ENCODE results near the genes LILRA4, CDC42EP5, RDH13 and C19orf85.

GRCh38 chr19:54338855-54339440 is at the start of gene LILRA4:
Gene LILRA4 (minus strand): TSS chr19:54339162.
- RRBS, 2 experiments: no CpG with 5 or more reads among the region's 13 CpGs
CAGE:
- cytosol, long polyA minus RNA: no peak
- cytosol, long polyA plus RNA: no peak
- long polyA plus RNA: no peak
- nucleus, long polyA minus RNA: no peak
- nucleus, long polyA plus RNA: no peak

DNA sequence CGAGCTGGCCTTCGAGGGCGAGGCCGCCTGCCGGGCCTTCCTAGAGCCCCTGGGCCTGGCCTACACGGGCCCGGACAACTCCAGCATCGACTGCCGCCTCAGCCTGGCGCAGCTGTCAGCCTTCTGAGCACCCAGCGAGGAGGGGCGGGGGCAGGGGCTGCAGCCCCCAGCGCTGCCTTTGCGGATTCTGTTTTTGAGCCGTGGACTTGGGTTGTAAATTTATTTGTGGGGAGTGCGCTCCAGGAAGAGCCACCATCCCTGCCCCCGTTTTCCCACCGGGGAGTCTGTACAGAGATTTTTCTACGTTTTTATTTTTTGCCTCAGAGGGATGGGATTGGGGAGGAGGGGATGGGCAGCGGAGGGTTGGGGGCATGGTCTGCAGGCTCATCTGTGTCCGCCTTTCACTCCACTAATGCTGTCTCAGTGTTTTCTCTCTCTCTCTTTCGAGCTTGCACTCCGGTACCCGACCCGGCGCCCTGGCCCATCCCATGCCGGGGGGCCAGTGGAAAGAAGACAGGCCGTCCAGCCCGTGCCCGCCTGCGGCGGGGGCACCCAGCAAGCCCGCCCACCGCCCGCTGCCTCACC is 2.7 kb downstream of the LENG9 start:
- RRBS, 2 experiments: 75 to 99% methylated on average over 1 to 3 of the region's 35 CpGs
CAGE:
- cytosol, long polyA minus RNA: no peak
- cytosol, long polyA plus RNA: no peak
- long polyA plus RNA: no peak
- nucleus, long polyA minus RNA: no peak
- nucleus, long polyA plus RNA: no peak

DNA sequence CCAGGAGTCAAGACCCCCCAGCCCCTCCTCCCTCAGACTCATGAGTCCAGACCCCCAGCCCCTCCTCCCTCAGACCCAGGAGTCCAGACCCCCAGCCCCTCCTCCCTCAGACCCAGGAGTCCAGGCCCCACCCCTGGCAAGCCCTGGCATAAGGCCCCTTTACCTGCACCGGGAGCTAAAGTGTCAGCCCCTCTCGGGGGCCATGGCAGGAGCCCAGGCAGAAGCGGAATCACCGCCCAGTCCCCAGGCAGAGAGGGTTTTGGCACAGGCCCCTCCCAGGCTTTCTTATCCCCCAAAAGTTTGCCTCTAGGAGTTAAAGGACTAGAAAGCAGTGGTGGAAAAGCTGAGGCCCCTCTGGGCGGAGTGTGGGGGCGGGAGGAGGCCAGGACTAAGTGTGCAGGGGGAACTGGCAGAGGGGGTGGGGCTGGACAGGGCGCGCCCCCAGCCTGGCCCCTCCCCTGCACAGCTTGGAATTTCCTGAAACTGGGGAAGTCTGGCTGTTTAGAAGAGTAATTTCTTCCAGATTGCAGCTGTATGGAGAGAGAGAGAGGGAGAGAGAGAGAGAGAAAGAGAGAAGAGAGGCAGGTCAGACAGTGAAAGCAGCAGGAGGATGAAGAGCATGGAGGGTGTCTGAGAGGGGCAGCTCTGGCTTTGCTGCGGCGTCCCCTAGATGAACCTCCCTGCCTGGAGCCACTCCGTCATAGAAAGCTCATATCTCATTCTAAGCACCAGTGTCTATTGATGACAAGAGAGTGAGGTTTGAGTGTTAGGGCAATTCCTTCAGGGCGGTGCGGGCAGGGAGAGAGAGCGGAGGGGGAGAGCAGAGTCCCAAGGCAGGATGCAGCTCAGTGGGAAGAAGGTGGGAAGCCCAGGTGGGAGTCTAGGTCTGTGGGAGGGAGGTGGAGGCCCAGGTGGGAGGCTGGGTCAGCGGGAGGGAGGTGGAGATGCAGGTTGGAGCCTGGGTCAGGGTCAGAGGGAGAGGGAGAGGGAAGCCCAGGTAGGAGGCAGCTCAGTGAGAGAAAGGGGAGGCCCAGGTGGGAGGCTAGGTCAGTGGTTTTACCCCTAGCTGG is at the start of gene CDC42EP5:
CDC42EP5 (minus strand) TSS at position 396 of the 1,070 bp plus-strand sequence.
- RRBS, 2 experiments: no CpG with 5 or more reads among the region's 15 CpGs
CAGE:
- cytosol, long polyA minus RNA: start-site peak on the minus strand centred at position 382 of the sequence, 53 bp wide, 11 reads
- cytosol, long polyA plus RNA: no peak
- long polyA plus RNA: no peak
- nucleus, long polyA minus RNA: no peak
- nucleus, long polyA plus RNA: no peak

DNA sequence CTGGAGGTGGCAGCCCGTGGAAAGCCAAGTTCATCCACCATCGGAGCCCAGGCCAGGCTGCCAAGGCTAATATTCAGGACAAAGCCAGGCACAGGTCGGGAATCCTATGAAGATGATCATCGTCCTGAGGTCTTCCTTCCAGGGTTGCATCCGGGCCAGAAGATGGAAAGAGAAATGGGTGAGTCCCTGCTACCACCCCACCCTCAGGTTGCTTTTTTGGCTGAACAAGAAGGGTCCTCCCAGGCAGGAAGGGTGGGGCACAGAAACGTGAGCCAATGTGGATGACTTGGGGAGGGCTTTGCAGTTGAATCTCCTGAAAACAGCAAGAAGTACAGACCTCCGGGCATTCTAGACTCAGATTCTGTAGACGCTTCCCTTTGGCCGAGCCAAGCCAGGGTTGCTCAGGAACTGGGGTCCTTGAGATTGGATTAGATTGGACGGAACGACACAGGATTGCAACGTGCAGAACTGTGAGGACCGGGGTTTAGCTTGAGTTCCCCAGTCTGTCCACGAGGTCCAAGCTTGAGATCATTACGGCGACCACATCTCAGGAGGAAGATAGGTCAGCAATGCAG is 4.5 kb upstream of the LAIR2 start:
- RRBS, 2 experiments: no CpG with 5 or more reads among the region's 16 CpGs
CAGE:
- cytosol, long polyA minus RNA: no peak
- cytosol, long polyA plus RNA: no peak
- long polyA plus RNA: no peak
- nucleus, long polyA minus RNA: no peak
- nucleus, long polyA plus RNA: no peak

DNA sequence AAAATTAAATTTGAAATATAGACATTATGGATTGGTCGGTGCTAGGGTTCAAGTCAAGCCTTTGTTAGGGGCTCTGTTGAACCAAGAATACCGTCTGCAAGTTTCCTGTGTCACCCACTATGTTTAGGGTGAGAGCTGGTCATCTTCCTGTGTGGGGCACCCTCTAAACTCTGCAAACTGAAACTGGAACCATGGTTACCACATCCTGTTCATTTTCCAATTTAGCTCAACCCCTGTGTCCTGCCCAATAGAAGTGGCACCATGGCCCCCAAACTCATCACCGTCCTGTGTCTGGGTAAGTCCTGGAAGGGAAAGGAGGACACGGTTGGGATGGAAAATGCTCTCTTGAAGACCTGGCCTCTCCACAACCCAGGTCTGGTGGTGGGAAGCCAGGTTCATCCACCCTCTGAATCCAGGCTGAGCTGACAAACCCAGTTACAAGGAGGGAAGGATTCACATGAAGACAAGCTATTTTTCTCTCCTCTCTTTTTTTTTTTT is 30.0 kb downstream of the LAIR2 start:
- RRBS, 2 experiments: no CpG with 5 or more reads among the region's 4 CpGs
CAGE:
- cytosol, long polyA minus RNA: no peak
- cytosol, long polyA plus RNA: no peak
- long polyA plus RNA: no peak
- nucleus, long polyA minus RNA: no peak
- nucleus, long polyA plus RNA: no peak

DNA sequence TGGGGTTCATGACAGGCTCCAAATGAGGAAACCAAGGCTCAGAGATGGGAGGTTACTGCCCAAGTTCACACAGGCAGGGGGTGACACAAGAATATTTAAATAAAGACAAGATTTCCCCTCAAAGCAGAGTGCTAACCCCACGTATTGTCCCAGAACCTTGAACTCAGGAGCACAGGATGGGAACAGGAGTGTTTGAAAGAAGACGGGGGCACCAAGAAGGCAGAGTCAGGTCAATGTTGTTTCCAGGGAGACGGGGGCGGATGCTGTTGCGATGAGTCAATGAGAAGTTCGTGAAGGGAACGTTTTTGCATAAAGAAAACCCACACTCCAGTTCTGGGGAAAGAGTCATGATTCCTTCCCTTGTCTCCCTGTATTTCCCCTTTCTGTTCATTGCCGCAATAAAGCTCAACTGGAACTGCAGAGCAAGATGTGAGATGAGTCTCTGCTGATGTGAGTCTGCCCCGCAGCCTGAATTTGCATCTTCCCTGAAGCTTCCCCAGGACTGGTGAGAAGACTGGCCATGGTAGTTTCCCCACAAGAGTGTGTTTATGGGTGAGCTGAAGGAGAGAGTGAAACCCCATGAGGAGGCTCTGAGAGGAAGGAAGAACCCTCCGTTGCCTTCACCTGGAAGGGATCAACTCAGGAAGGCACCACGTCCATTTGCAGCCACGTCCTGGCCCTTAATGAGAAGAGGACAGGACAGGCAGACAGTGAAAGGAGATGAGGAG is 13.4 kb downstream of the LILRA1 start:
- RRBS, 2 experiments: no CpG with 5 or more reads among the region's 12 CpGs
CAGE:
- cytosol, long polyA minus RNA: no peak
- cytosol, long polyA plus RNA: no peak
- long polyA plus RNA: no peak
- nucleus, long polyA minus RNA: no peak
- nucleus, long polyA plus RNA: no peak

DNA sequence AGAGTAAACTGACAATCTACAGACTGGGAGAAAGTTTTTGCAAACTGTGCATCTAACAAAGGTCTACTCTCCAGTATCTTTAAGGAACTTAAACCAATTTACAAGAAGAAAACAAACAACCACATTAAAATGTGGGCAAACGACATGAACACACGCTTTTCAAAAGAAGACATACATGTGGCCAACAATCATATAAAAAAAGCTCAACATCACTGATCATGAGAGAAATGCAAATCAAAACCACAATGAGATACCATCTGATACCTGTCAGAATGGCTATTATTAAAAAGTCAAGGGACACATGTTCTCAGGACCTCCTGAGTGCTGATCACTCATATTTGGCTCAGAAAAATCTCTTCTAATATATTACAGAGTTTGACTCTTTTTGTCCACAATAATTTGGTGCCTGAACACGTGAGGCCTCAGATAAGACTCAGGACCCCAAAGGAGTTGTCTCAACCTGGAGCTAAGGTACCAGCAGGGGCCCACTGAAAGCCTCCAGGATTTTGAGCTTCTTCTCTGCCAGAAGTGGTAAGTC is 14.2 kb upstream of the LILRB1 start:
- RRBS, 2 experiments: no CpG with 5 or more reads among the region's 3 CpGs
CAGE:
- cytosol, long polyA minus RNA: no peak
- cytosol, long polyA plus RNA: no peak
- long polyA plus RNA: no peak
- nucleus, long polyA minus RNA: no peak
- nucleus, long polyA plus RNA: no peak

DNA sequence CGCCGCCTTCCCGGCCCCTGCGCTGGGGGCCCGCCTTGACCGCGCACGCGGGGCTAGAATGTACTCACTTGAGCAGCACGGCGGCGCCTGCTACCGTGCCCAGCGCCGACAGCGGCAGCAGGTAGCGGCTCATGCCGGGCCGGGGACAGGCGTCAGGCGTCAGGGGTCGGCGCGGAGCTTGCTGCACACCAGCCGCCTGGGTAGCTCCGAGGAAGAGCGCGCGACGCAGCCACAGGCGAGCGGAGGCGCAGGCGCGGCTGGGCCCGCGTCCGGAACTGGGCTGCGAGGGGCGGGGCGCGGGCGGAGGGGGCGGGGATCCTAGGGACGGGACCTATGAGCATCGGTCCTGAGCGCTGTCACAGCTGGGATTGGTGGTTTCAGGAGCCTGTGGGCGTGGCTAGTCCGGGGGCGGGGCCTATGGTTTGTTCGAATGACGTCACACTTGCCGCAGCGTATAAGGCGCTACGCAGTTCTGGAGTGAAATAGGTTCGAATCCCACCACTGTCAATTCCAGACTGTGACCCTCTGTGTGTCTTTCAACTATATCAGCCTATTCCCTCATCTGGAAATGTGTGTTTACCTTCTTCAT is at the start of gene RDH13:
RDH13 (minus strand) TSS at position 249 of the 589 bp plus-strand sequence.
- RRBS, 2 experiments: 0% methylated on average over 8 of the region's 57 CpGs; no CpG with 5 or more reads in 1 of the 2 experiments
CAGE:
- cytosol, long polyA minus RNA: start-site peak on the minus strand centred at position 84 of the sequence, 31 bp wide, 5 reads; start-site peak on the minus strand centred at position 244 of the sequence, 67 bp wide, 24 reads
- cytosol, long polyA plus RNA: no peak
- long polyA plus RNA: no peak
- nucleus, long polyA minus RNA: no peak
- nucleus, long polyA plus RNA: no peak

DNA sequence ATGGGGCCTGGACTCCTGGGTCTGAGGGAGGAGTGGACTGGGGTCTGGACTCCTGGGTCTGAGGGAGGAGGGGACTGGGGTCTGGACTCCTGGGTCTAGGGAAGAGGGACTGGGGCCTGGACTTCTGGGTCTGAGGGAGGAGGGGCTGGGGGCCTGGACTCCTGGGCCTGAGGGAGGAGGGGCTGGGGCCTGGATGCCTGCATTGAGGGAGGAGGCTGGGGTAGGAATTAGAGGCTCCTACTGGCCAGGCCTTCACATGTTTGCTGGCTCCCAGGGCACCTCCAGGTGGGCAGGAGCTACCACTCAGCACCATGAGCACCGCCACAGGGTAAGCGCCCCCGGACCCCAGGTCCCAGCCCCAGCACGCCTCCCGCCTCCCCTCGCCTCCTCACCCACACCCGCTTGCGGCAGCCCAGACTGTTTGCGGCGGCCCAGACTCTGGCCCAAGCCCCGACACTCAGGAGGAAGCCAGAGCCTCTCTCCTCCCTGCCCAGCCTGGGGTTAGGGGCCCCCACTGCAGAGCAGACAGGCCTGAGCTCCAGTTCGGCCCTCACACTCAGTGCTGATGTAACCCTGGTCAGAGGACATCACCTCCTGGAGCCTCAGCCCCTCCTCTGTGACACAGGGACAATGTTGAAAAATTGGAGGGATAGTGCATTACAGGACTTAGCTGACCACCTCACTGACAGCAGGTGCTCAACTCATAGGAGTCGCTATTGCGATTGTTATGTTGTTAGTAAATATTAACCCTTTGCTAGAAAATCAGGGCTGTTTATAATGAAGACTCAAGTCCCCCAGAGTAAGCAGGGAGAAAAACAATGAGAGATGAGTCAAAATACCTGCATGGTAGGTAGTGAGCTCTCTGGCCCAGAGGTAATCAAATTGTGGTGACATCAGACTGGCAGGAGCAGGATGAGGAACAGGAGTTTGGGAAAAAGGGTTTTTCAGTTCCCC is 742 bp downstream of the EPS8L1 start:
- RRBS, 2 experiments: no CpG with 5 or more reads among the region's 14 CpGs
CAGE:
- cytosol, long polyA minus RNA: no peak
- cytosol, long polyA plus RNA: no peak
- long polyA plus RNA: no peak
- nucleus, long polyA minus RNA: no peak
- nucleus, long polyA plus RNA: no peak

- RRBS, 2 experiments: 2% methylated on average over 12 to 13 of the region's 52 CpGs
CAGE:
- cytosol, long polyA minus RNA: no peak
- cytosol, long polyA plus RNA: no peak
- long polyA plus RNA: no peak
- nucleus, long polyA minus RNA: no peak
- nucleus, long polyA plus RNA: no peak
Measured at GRCh38 chr19:55160499-55161175, 3.1 kb upstream of the TNNI3 start.

- RRBS, 2 experiments: 12 to 14% methylated on average over 13 of the region's 37 CpGs
CAGE:
- cytosol, long polyA minus RNA: no peak
- cytosol, long polyA plus RNA: no peak
- long polyA plus RNA: no peak
- nucleus, long polyA minus RNA: no peak
- nucleus, long polyA plus RNA: no peak
Measured at GRCh38 chr19:55178569-55179247, 1.4 kb downstream of the SYT5 start.

DNA sequence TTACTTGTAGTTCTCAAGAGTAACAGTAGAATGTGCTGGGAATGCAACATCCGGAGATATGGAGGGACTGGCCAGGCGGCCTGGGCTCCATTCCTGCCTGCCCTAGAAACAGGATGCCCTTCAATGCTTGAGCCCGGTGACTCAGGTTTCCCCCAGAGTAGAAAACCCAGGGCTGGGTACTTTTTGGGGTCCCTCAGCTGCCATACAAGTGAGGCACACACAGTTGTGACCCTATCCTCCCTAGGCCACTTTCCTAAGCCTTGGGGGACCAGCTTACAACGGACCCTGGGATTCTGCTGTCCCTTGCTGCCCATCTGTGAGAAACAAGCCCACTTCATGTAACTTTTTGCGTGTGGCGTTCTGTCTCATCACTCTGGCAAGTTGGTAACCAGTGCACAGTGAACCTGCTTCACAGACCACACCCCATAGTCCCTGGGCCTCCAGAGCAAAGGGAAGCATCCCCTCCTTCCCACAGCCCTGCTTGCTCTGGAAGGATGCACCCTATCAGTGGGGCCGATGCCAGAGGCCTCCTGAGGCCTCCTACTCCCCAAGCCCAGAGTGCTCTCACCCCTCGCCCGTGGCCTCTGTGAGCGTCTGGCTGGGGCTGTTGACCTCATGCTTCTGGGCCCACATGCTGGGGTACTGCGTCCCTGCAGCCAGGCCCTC is 5.4 kb downstream of the TMEM86B start:
- RRBS, 2 experiments: 82 to 87% methylated on average over 3 of the region's 11 CpGs
CAGE:
- cytosol, long polyA minus RNA: no peak
- cytosol, long polyA plus RNA: no peak
- long polyA plus RNA: no peak
- nucleus, long polyA minus RNA: no peak
- nucleus, long polyA plus RNA: no peak

GRCh38 chr19:55228293-55228653 is 290 bp downstream of the TMEM86B start:
- RRBS, 2 experiments: no CpG with 5 or more reads among the region's 8 CpGs
CAGE:
- cytosol, long polyA minus RNA: no peak
- cytosol, long polyA plus RNA: no peak
- long polyA plus RNA: no peak
- nucleus, long polyA minus RNA: no peak
- nucleus, long polyA plus RNA: no peak

- RRBS, 2 experiments: 95 to 98% methylated on average over 3 of the region's 10 CpGs
CAGE:
- cytosol, long polyA minus RNA: no peak
- cytosol, long polyA plus RNA: no peak
- long polyA plus RNA: no peak
- nucleus, long polyA minus RNA: no peak
- nucleus, long polyA plus RNA: no peak
Measured at GRCh38 chr19:55253625-55254145, 5.1 kb downstream of the PPP6R1 start.

GRCh38 chr19:55257772-55258253 is 1.0 kb downstream of the PPP6R1 start:
- RRBS, 2 experiments: 2% methylated on average over 7 of the region's 23 CpGs
CAGE:
- cytosol, long polyA minus RNA: no peak
- cytosol, long polyA plus RNA: no peak
- long polyA plus RNA: no peak
- nucleus, long polyA minus RNA: no peak
- nucleus, long polyA plus RNA: no peak

DNA sequence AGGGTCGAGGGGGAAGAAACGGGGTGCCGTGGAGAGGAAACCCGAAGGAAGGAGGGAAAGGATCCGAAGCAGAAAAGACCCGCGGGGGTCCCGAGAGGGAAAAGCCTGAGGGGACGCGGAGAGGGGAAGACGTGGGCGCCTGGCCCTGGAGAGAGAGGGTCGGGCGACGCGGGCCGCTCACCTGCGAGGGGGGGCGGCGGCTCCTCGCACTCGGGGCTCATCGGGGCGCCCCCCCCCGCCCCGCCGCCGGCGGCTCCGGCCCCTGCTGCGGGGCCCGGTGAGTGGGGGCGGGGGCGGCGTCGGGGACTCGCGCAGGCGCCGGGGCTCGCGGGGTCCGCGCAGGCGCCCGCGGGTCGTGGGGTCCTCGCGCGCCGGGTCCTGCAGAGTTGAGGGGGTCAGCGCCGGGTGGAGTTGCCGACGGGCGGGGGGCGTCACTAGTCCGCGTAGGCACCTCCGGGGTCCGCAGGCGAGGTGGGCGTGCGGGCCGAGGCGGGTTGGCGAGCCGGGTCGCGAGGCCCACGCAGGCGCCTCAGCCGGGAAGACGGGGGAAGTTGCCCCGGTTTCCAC is 480 bp downstream of the PPP6R1 start:
- RRBS, 2 experiments: 1 to 2% methylated on average over 37 of the region's 76 CpGs
CAGE:
- cytosol, long polyA minus RNA: start-site peak on the minus strand centred at position 291 of the sequence, 16 bp wide, 21 reads
- cytosol, long polyA plus RNA: start-site peak on the minus strand centred at position 276 of the sequence, 29 bp wide, 26 and 23 reads in 2 replicates
- long polyA plus RNA: start-site peak on the minus strand centred at position 273 of the sequence, 33 bp wide, 36 and 58 reads in 2 replicates
- nucleus, long polyA minus RNA: no peak
- nucleus, long polyA plus RNA: start-site peak on the minus strand centred at position 272 of the sequence, 36 bp wide, 24 and 24 reads in 2 replicates

DNA sequence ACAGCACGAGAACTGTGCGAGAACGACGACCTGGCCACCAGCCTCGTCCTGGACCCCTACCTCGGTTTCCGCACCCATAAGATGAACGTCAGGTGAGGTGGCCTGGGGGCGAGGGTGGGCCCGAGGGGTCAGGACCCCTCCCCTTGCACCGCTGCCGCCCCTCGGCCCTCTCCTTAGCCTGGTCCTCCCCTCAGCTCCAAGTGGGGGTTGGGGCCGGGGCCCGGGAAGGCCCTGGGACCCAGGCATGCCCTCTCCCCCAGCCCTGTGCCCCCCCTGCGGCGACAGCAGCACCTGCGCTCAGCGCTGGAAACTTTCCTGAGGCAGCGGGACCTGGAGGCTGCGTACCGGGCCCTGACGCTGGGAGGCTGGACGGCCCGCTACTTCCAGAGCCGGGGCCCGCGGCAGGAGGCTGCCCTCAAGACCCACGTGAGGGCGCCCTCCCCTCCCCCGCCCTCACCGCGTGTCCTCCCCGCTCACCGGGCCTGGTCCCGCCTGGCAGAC is 2.3 kb downstream of the KMT5C start:
- RRBS, 2 experiments: 97 to 98% methylated on average over 12 to 14 of the region's 36 CpGs
CAGE:
- cytosol, long polyA minus RNA: no peak
- cytosol, long polyA plus RNA: no peak
- long polyA plus RNA: no peak
- nucleus, long polyA minus RNA: no peak
- nucleus, long polyA plus RNA: no peak

DNA sequence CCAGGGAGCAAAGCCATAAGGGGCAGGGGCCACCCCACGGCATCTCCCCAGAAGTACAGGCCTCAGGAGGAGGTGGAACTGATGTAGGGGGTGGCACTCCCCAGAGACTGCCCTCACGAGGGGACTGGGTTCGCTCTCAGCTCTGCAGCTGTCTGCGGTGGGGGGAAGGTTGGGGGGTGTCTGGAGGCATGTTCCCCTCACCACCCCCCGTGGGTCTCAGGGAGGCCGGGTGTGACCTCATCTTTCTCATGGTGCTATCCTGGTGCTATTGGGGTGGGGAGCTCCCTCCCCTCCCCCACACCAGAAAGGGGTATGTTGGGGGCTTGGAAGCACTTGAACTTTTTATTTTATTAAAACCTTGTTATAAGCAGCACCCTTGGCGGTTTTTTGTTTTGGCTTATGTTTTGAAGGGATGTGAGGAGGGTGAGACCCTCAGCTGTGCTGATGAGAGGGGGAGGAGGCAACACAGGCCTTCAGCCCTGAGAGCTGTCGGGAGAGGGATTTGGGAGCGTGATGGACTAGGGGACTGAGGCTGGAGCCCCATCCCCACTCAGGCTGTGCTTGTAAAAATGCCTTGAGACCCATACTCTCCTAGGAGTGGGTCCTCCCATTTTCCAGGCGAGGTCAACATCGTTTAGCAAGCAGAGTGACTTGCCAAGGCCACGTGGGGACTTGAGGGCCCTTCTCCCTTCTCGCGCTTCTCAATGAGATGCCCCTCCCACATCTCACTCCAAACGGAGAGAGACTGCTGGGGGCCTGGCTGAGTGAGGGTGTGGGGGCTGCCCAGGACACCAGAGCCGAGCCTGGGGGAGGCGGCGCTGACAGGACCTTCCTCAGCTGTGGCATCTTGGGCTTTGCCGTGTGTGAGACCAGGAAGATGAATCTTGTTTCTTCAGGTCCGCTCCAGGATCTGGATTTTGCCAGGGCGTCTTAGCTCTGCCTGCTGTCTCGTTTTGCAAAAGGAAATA is 6.5 kb downstream of the COX6B2 start:
- RRBS, 2 experiments: no CpG with 5 or more reads among the region's 22 CpGs
CAGE:
- cytosol, long polyA minus RNA: no peak
- cytosol, long polyA plus RNA: no peak
- long polyA plus RNA: no peak
- nucleus, long polyA minus RNA: no peak
- nucleus, long polyA plus RNA: no peak

GRCh38 chr19:55360582-55360960 is 2.5 kb downstream of the GARIN5B start:
- RRBS, 2 experiments: no CpG with 5 or more reads among the region's 7 CpGs
CAGE:
- cytosol, long polyA minus RNA: no peak
- cytosol, long polyA plus RNA: no peak
- long polyA plus RNA: no peak
- nucleus, long polyA minus RNA: no peak
- nucleus, long polyA plus RNA: no peak

GRCh38 chr19:55464651-55465016 is at the start of gene C19orf85:
Gene C19orf85 (minus strand): TSS chr19:55464751.
- RRBS, 2 experiments: 0% methylated on average over 1 of the region's 15 CpGs; no CpG with 5 or more reads in 1 of the 2 experiments
CAGE:
- cytosol, long polyA minus RNA: no peak
- cytosol, long polyA plus RNA: no peak
- long polyA plus RNA: no peak
- nucleus, long polyA minus RNA: no peak
- nucleus, long polyA plus RNA: no peak

Data from HepG2 (cell line).